Subcutaneous adipose tissue (tissue), 3 donors: ENCODE data around the genes H3Y1 and CDH12.

GRCh38 chr5:16626698-16627345 lies 10.0 kb upstream of the RETREG1 start:
- PRO-cap = no peak
- RAMPAGE, long total RNA, 3 experiments = no peak in any of the 3 experiments

- PRO-cap = bidirectional peak, plus-strand start at chr5:16713777, minus-strand start at chr5:16713692
- RAMPAGE, long total RNA, 3 experiments = start-site peak on the minus strand in 1 of 3 experiments, at chr5:16713361-16713408 at its widest, 5 reads per replicate
These were observed 96.6 kb upstream of the RETREG1 start for GRCh38 chr5:16712979-16714166.

GRCh38 chr5:16871679-16872205 lies 64.3 kb downstream of the MYO10 start:
- PRO-cap = bidirectional peak, plus-strand start at chr5:16872004, minus-strand start at chr5:16871801
- RAMPAGE, long total RNA, 3 experiments = no peak in any of the 3 experiments

- PRO-cap = no peak
- RAMPAGE, long total RNA, 3 experiments = no peak in any of the 3 experiments
These were observed 1.4 kb downstream of the MYO10 start for GRCh38 chr5:16934609-16935113.

GRCh38 chr5:17275133-17275812 lies 57.8 kb downstream of the BASP1 start:
- PRO-cap = no peak
- RAMPAGE, long total RNA, 3 experiments = no peak in any of the 3 experiments

DNA sequence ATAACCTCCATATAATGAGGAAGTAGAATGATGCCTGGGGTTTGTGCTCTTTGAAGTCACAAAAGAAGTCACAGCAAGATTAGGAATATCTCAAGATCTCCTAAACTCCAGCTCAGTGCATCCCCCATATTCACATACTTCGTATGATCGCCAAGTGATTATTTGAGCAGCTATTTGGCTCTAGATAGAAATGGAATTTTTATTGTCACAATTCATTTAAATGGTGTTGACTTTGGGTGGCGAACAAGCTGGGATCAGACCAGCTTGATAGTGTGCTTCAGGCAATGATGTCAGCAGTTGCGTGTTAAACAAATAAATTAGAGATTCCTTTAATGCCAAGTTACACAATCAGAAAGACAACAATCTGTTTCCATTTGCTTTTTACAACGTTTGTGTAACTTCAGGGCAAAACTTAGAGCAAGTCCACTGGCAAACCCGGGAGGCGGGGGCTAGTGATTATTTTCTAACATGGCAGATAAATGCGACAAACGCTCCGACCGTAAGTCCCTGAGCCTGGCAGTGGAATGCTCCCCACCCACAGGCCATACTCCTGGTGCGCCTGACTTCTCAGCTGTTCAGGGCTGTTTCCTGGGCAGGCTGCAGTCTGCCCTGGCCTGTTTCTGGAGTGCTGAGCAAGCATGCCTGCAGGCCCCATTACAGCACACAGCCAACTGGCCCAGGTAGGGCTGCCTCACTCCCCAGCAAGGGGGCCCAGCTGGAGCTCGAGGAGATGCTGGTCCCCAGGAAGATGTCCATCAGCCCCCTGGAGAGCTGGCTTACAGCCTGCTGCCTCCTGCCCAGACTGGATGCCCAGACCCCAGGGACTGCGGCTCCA lies 88.6 kb downstream of the BASP1 start:
- PRO-cap = no peak
- RAMPAGE, long total RNA, 3 experiments = no peak in any of the 3 experiments

GRCh38 chr5:17402070-17402884 lies 89.6 kb downstream of the H3Y2 start:
- PRO-cap = no peak
- RAMPAGE, long total RNA, 3 experiments = no peak in any of the 3 experiments

DNA sequence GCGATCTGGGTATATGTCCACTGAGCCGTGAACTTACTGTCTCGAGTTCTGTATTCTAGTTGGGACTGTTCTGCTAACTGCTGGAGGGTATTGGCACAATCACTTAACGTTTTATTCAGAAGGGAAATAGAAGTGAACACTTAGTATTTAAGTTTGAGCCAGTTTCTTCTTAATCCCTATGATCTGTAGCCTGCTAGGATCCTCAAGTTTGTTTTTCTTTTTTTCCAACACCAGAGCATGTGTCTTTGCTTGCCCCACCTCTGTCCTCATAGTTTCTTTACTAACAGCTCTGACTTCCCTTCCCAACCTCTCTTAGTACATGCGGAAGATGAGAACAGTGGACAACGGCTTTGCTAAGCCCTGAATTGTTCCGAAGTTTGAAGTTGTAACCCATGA lies 55.6 kb downstream of the H3Y2 start:
- PRO-cap = bidirectional peak, plus-strand start at position 315 of the sequence, minus-strand start at position 268 of the sequence
- RAMPAGE, long total RNA, 3 experiments = no peak in any of the 3 experiments

DNA sequence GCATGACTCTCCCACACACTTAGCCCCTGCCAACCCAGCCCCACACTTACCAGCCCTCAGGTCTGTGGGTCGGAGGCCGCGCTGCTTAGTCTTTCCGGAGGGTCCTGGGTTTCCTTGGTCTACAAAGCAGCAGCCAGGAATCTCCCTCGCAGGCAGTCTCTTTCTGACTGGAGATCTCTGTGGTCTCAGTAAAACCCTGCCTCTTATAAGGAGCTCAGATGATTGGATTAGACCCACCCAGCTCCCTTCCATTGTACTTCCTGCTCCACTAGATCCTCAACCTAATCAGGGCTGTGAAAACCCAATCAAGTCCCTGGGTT lies at the start of gene H3Y1:
Gene H3Y1 (minus strand): TSS at position 181 of the 320 bp plus-strand sequence.
- PRO-cap = no peak
- RAMPAGE, long total RNA, 3 experiments = no peak in any of the 3 experiments

DNA sequence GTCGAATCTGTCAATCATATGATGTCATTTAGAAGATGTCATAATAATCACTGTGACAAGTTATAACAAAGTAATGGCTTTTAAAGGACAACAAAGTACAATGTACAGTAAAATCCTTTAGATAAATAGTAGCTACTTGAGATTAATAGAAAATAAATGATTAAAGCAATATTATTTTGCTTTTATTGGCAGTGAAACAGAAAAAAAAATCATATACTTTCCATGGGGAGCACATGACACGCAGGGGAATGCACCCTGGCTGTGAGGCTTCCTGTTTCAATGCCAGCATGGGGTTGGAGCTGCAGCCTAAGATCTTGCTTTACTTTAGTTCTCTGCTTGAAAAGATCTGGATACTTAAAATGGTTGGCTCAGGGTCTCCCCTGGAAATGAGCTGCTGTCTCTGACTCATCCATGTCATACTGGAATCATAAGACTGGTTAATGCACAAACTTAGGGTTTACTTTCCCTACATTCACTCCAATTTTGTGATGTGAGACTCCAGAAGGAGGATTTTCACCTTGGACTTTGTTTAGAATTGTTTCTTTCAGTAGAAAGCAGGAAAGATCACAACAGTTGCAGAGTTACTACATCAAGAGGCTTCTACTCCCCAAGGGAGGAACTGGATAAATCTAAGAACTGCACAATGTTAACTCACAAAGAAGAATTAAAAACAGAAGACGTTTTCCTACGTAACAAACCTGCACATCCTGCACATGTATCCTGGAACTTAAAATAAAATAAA lies 263.1 kb upstream of the H3Y1 start:
- PRO-cap = no peak
- RAMPAGE, long total RNA, 3 experiments = no peak in any of the 3 experiments

DNA sequence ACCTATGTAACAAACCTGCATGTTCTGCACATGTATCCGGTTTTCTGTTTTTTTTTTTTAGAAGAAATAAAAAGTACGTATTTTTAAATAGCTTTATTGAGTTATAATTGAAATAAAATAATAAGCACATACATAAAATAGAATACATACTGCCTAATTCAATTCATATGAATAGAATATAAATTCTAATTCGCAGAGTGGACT lies 469.7 kb upstream of the H3Y1 start:
- PRO-cap = no peak
- RAMPAGE, long total RNA, 3 experiments = no peak in any of the 3 experiments

- PRO-cap = no peak
- RAMPAGE, long total RNA, 3 experiments = no peak in any of the 3 experiments
These were observed 803.9 kb downstream of the CDH18 start for GRCh38 chr5:19184132-19184420.

DNA sequence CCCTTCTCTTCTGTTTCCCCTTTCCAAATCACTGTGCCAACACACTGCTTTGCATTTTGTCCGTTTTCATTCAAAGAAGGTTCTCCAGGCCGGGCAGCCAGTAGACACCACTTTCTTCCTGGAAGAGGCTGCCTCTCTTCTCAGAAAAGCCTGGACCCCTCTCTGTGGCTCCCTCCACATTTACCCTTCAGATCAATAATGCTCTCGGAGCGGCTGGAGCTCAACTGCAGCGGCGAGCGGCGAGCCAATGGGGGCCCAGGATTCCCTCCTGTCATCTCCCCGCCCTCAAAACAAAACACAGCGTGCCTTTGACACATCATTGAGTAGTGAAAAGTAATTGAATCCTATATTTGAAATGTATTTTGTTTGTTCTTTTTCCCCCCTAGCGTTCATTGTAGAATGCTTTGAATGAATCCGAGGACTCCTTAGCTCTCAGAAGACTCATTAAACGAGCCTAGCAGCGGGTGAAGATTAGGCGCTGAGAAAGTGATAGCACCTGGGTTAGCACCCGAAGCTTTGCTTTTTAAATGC lies at the start of gene CDH12:
Gene CDH12 (minus strand): TSS at position 200 of the 531 bp plus-strand sequence.
- PRO-cap = no peak
- RAMPAGE, long total RNA, 3 experiments = start-site peak on the minus strand in 2 of 3 experiments, centred at positions 197 to 211 of the sequence, 8 to 15 reads per replicate

DNA sequence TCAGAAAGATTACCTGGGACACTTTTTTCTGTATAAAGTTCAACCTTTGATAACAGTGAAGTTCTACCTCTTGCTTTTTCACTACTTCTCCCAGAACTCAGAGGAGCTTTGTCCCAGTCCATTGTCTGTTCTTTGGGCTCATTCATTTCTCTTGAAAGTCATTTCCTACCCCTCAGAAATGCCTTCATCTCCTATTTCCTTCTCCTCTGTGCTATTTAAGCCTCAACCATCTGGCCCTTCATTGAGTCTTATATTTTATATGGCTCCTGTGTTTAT lies 16.4 kb upstream of the CDH10 start:
- PRO-cap = unidirectional peak, plus-strand start at position 76 of the sequence
- RAMPAGE, long total RNA, 3 experiments = no peak in any of the 3 experiments

DNA sequence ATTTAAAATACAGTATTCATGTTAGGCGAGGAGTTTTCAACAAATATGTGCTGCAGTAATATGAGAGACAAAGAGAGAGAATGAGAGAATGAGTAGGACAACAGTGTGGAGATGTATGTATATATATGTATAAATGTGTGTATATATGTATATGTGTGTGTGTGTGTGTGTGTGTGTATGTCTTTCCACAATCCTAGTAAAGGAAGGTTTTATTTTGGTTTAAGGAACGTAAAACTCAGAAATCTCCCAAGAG lies 440.9 kb upstream of the CDH10 start:
- PRO-cap = no peak
- RAMPAGE, long total RNA, 3 experiments = no peak in any of the 3 experiments

DNA sequence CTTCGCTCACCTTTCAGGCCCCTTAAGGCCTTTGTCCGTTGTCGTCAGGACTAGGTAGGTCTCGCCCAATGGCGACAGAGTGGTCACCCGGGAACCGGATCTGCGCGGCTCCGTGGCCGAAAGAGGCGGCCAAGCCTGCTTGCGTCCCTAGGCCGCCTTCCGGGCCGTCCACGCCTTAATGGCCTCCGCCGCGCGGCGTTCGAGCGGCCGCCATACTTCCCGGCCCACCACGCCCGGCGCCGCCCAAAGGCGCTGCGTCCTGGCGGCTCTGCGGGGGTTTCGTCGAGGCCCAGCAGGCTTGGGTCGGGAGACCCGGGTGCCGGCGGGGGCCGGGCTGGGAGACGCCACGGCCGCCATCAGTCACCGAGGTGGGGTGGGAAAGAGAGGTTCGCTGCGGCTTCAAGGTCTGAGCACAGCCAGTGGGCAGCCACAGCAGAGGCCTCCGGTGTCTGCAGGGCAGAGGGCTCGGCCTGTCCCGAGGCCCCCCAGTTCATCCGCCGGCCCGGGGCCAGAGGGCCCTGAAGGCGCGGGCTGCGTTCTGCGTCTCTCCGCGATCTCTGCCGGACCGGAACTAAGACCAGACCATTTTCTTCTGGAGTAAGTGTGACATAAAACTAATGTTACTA lies 545.8 kb upstream of the CDH10 start:
- PRO-cap = unidirectional peak, minus-strand start at position 574 of the sequence
- RAMPAGE, long total RNA, 3 experiments = no peak in any of the 3 experiments

DNA sequence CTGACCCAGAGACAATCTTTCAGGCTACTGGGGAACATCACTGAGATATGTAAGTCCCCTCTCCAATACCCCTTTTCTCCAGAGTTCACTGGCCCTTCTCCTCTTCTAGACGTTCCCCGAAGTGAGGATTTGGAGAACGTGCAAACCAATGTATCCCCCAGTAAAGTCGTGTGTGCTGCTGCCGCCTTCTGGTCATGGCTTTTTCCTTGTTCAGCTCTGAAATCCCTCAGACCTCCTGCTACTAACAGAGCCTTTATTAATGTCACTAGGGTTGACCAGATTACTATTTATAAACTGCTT lies 1028.7 kb downstream of the CDH9 start:
- PRO-cap = no peak
- RAMPAGE, long total RNA, 3 experiments = no peak in any of the 3 experiments

- PRO-cap = no peak
- RAMPAGE, long total RNA, 3 experiments = no peak in any of the 3 experiments
These were observed 801.5 kb downstream of the CDH9 start for GRCh38 chr5:26236881-26237273.

GRCh38 chr5:31514922-31515377 lies 16.9 kb downstream of the DROSHA start:
- PRO-cap = no peak
- RAMPAGE, long total RNA, 3 experiments = no peak in any of the 3 experiments

- PRO-cap = no peak
- RAMPAGE, long total RNA, 3 experiments = no peak in any of the 3 experiments
These were observed 256.6 kb downstream of the PDZD2 start for GRCh38 chr5:31895245-31896148.